ENCODE measurements around a stretch of chr11.

GRCh38 chr11:126422962-126423547 lies 67.6 kb downstream of the ST3GAL4 start:
- RRBS, result no CpG with 5 or more reads among the region's 5 CpGs

GRCh38 chr11:126430608-126431020 lies 75.1 kb downstream of the ST3GAL4 start:
- RRBS, result no CpG with 5 or more reads among the region's 5 CpGs

DNA sequence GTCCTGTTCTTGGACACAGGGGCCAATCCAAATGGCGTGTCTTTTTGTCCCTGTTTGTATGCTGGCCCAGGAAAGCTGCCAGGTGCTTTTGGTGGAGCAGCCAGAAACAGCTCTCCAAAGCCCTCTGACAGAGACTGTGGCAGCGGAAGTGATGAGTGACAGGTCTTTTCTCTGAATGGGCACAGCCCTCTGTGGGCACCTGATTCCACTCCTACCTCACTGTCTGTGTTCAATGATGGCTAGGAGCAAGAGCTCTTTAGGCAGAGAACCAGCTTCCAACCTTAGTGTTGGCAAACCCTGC lies 106.4 kb upstream of the KIRREL3 start:
- RRBS, result no CpG with 5 or more reads among the region's 2 CpGs

DNA sequence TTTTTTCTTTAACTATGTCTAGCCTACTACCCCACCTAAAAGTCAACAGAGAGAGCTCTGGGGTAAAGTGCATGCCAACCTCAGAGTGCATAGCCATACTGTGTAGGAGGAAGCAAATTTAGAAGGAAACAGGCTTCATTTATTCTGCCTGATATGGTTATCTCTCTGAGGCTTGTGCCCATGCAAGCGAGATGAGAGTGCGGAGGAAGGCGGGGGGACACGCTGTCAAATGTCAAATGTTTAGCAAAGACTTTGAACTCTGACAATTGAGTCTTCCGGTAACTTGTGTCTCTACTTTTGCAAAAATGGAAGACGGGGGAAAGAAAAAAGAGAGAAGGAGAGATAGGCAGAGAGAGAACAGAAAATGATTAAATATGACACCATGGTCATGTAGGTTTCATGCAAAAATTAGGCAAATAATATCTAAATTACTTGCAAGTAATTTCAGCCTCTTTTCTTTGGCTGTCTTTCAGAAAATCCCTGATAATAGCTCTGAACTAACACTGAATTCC lies 295.4 kb downstream of the ETS1 start:
- RRBS, result no CpG with 5 or more reads among the region's 6 CpGs

DNA sequence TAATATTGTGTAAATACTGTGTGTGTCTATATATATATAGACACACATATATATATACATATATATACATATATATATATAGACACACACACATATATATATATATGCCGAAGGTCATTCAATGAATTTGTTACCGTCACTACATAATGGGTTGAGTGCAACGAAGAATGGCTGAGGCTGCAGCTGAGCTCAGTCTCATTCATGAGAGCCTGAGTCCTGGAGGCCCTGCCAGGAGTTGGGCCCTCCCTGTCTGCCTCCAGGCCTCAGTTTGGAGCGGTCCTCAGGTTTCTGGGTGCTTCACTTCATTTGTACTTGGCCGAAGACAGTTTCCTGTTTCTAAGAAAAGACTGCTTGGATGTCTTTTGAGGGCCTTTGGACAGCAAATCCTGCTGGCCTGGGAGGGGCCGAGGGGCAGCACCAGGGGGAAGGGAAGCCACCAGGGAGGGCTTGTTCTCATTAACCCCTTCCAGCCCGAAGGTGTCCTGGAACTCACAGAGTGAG lies 163.2 kb downstream of the ETS1 start:
- RRBS, result no CpG with 5 or more reads among the region's 7 CpGs

DNA sequence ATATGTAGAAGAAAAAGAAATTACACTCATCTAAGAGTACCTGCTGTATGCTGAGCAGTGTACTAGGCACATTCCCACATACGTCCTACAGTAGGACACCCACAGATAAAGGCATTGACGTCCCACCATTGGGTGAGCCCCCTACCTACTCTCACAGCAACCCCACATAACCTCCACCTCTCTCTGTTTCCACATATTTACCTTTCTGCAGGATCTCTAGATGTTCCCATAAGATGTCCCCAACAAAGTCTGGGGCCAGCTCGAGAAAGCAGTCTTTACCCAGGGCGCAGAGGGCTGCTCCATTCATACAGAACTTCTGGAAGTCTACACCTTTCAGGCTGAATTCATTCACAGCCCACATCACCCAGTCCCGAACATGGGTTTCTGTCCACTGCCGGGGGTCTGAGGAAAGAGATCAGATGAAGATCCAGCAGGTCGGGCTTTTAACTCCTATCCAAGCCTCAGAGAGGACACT lies 98.2 kb downstream of the ETS1 start:
- RRBS, result no CpG with 5 or more reads among the region's 7 CpGs

DNA sequence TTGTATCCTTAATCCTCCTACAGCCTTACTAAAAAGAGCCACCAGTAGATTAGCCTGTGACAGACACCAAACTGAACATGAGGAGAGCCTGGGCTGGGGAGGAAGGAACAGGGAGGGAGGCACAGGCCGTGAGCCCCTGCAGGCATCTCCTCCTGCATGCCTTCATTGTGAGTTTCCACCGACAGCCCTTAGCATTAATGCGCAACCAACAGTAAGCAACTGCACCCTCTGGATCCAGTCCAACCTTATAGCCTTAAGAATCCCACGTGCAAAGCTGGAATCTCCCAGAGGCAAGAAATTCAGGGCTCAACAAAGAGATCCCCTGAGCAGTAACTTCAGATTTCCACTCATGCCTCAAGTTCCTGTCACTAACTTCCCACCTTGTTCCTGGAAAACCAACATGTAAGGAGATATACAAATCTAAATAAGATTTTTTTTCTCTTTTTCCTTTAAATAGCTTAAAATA lies 84.6 kb downstream of the ETS1 start:
- RRBS, result no CpG with 5 or more reads among the region's 4 CpGs

DNA sequence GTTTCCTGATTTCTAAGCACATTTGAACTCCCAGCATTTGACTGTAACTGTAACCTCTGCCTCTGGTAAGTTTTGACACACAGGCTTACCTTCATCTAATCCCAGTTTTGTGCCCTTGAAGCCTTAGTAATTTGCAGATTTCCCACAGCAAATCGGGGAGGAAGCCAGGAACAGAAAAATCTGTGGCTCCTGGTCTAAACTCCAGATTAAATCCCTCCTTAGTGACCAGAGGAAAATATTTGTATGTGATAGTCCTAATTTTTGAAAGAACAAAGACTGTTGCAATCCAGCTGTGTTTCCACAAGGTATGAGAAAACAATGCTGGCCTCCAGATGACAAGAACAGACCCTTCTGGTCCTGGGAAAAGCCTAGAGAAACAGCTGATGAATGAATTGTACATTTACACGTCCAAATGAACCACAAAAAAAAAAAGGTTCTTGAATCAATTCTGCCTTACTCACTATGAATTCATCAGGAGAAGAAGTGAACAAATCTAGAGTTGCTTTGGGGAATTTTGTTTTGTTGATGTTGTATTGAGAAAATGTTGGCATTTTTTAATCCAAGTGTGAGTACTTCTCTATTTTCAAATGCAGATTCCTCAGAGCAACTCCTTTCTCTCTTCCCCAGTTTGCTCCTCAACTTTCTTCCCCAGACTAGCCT lies 63.7 kb downstream of the ETS1 start:
- RRBS, result no CpG with 5 or more reads among the region's 2 CpGs

DNA sequence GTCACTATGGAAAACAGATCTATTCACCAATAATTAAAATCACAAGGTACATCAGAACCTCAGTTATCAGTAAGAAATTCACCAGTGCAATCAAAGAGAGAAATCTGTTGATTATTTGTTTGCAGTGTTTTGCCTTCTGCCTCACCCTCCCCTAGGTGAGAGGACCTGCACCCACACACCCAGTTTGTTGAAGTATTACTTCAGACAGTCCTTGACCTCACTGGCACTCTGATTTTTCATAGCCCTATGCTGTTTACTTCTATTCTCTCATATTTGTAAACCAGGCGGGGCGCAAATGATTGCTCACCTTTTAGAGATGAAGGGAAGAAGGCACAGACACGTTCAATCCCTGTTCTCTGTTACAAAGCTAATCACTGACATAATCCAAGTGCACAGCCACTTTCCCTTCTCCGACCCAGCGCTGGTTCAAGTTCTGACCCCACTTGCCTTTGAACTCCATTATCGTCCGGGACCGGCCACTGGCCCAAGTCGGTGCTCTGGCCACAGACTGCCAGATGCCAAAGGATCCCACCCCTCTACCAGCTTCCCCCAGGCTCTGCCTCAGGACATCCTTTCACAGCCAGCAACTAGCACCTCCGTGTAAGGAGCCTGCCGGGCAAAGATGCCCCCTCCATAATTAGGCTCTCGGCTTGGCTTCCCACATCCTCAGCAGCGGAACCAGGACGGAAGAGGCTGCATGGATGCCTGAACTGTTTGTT lies 1.7 kb downstream of the ETS1 start:
- RRBS, result no CpG with 5 or more reads among the region's 14 CpGs

DNA sequence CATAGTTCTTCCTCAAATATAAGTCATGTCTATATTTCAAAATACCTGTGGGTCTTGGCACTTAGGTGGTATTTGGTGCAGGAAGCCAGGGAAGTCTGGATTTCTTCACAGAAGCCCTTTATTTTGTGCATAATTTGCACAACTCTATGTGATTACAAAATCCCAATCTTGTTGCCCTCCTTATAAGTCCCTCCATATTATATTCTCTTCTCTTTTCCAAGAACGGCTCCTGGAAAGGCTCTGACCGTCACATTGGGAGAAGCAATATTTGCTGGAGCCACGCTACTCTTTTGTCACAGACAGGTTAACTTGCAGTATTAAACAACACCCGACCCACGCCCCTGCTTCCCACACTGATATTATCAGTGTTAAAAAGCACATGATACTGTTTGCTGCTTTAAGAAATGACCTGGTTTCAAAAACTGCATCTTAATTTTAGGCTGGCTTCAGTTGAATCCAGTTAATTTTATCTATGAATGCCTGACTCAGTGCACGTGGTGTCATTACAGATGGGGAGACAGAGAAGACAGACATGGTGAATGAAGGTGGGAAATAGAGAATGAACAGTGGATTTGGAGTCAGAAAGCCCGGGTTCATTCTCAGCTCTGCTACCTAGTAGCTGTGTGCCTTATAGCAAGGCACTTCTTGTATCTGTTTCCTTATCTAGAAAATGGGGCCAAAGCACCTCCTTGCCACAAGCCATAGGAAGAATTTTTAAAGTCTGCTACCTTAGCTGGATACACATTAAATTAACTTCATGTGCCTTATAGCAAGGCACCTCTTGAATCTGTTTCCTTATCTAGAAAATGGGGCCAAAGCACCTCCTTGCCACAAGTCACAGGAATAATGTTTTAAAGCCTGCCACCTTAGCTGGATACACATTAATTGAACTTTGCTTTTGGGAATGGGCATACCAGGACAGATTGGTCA lies 3.2 kb downstream of the FLI1 start:
- RRBS, result no CpG with 5 or more reads among the region's 7 CpGs

DNA sequence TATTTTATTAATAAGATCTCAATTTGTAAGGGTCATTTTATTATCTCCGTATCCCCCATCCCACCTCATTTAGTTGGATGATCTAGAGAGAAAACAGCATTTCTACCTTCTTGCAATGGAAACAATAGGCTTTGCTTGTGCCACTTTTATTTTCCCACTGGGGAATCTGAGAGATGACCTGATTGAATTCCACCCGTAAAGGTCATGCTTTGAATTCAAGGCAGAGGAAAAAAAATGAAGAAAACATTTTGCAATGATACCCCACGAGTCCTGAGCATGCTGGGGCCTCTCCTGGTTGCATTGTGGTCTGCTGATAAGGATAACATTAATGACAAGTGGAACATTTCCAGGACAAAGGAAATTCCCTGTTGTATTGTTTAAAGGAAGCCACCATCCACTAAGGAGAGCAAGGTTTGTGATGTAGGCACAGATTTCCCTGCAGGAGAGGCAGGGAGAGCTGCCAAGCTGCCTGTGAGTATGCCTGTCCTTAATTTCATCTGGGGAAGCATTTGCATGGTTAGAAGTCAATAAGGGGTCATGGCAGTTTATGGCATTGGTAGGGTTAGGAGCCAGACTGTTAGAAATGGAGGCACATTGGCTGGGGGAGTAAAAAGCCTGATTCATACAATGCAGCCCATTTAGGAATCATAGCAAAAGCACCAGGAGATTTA lies 21.8 kb downstream of the FLI1 start:
- RRBS, result no CpG with 5 or more reads among the region's 3 CpGs

DNA sequence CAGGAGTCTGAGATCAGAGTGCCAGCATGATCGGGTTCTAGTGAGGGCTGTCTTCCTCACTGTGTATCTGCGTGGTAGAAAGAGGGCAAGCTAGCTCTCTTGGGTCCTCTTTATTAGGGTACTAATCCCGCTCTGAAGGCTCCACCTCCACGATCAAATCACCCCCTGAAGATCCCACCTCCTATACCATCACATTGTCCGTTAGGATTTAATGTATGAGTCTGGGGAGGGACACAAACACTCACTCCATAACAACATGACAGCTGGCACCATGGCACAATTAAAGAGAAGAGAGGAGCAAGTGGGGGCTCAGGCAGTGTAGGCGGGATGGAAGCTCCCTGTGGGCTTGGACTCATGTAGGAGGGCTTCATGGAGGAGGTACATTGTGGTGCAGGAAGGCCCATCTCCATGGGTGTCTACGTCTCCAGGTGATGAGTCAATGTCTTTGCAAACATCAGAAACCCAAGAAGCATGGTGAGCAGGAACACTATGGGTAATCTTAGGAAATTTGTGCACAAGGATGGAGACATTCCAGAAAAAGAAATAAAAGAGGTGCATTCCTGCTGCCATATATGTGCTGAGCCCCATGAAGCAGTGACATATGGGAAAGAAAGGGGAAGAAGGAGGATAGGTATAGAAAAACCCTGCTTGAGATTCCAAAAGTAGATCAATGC lies 29.2 kb downstream of the FLI1 start:
- RRBS, result no CpG with 5 or more reads among the region's 7 CpGs

DNA sequence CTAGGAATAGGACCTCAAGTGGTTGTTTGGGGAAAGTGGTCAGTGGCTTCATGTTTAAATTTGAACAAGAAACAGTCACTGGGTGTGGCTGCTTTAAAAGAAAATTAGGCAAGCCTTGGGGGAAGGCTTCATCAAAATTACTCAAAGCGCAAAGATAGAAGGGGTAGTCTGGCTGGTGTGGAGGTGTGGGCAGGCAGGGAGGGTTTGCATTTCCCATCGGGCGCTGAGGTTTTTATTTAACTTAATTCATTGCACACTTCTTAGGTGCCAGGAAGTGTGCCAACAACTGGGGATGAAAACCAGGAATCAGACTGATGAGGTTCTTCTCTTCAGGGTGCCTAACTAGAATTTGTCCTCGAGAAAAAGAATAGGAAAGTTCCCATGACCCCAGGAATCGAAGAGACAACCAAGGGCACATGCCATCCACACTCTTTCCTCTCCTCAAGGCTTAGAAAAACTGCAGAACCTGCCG lies 52.1 kb downstream of the FLI1 start:
- RRBS, result no CpG with 5 or more reads among the region's 6 CpGs

DNA sequence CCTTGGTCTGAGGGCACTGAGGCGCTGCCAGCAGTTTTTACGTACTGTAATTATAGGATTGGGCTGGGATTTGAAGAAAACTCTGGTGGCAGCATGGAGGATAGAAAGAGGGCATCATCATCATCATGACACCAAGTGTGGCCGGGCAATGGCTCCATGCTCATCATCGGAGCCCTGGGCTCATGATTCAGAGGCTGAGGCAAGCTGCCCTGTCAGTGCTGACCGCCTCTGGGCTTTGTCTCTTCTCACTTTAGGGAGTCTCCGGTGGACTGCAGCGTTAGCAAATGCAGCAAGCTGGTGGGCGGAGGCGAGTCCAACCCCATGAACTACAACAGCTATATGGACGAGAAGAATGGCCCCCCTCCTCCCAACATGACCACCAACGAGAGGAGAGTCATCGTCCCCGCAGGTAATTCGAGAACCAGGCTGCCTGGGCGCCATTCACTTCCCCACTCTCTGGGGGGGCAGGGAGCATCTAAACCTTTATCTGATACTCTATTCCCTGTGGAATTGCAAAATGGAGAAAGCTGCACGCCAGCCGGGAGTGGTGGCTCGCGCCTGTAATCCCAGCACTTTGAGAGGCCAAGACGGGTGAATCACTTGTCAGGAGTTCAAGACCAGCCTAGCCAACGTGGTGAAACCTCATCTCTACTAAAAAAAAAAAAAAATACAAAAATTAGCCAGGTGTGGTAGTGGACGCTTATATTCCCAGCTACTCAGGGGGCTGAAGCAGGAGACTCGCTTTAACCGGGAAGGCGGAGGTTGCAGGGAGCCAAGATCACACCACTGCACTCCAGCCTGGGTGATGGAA lies 74.2 kb downstream of the FLI1 start:
- RRBS, result 90% methylated on average over 3 of the region's 25 CpGs

GRCh38 chr11:128786802-128787433 lies 80.2 kb downstream of the KCNJ1 start:
- RRBS, result no CpG with 5 or more reads among the region's 8 CpGs

GRCh38 chr11:128841638-128842176 lies 25.4 kb downstream of the KCNJ1 start:
- RRBS, result no CpG with 5 or more reads among the region's 5 CpGs

GRCh38 chr11:129141629-129142385 lies 50.3 kb downstream of the ARHGAP32 start:
- RRBS, result no CpG with 5 or more reads among the region's 6 CpGs

GRCh38 chr11:129369537-129370018 lies 6.1 kb upstream of the BARX2 start:
- RRBS, result no CpG with 5 or more reads among the region's 3 CpGs

DNA sequence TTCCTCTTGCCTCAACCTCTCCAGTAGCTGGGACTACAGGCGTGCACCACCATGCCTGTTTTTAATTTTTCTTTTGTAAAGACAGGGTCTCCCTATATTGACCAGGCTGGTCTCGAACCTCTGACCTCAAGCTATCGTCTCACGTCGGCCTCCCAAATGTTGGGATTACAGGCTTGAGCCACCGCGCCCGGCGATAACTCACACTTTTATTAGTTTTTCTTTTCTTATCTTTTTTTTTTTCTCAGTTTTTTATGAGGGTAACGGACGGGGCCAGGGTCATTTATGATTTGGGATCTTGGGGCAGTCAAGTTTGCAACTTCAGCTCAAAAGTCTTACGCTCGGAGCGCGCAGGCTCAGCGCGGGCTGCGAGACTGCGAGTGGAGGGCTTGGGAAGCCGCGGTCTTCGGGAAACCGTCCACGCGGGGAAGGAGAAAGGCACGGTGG lies 747 bp upstream of the BARX2 start:
- RRBS, result no CpG with 5 or more reads among the region's 26 CpGs

Measured in PFSK-1 (cell line).